Diencephalon (tissue), 2 donors: ENCODE results near the gene SDK1.

DNA sequence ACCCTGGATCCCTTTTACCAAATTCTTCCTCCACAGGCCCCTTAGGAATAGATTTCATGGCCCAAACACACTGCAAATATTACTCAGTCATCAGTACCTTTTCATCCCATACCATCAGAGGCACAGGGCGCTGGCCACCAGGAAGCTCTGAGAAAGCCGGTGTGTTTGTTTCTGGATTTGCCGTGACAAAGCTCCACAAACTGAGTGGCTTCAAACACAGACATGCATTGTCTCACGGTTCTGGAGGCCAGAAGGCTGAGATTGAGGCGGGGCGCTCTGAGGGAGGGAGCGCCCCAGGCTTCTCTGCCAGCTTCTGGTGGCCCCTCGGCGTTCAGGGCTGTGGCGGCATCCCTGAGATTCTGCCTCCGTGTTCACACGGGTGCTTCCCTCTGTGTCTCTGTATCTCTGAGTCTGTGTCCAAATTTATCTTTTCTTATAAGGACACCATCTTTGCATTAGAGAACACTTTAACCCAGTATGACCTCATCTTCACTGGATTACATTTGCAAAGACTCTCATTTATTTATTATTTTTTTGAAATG is 3.6 kb upstream of the TTYH3 start:
- RAMPAGE, long total RNA = no peak

- RAMPAGE, long total RNA = no peak
Observed at GRCh38 chr7:2630206-2630600, 1.6 kb upstream of the TTYH3 start.

- RAMPAGE, long total RNA = no peak
Observed at GRCh38 chr7:2646697-2647415, 15.1 kb downstream of the TTYH3 start.

- RAMPAGE, long total RNA = no peak
Observed at GRCh38 chr7:2649035-2649775, 17.4 kb downstream of the TTYH3 start.

DNA sequence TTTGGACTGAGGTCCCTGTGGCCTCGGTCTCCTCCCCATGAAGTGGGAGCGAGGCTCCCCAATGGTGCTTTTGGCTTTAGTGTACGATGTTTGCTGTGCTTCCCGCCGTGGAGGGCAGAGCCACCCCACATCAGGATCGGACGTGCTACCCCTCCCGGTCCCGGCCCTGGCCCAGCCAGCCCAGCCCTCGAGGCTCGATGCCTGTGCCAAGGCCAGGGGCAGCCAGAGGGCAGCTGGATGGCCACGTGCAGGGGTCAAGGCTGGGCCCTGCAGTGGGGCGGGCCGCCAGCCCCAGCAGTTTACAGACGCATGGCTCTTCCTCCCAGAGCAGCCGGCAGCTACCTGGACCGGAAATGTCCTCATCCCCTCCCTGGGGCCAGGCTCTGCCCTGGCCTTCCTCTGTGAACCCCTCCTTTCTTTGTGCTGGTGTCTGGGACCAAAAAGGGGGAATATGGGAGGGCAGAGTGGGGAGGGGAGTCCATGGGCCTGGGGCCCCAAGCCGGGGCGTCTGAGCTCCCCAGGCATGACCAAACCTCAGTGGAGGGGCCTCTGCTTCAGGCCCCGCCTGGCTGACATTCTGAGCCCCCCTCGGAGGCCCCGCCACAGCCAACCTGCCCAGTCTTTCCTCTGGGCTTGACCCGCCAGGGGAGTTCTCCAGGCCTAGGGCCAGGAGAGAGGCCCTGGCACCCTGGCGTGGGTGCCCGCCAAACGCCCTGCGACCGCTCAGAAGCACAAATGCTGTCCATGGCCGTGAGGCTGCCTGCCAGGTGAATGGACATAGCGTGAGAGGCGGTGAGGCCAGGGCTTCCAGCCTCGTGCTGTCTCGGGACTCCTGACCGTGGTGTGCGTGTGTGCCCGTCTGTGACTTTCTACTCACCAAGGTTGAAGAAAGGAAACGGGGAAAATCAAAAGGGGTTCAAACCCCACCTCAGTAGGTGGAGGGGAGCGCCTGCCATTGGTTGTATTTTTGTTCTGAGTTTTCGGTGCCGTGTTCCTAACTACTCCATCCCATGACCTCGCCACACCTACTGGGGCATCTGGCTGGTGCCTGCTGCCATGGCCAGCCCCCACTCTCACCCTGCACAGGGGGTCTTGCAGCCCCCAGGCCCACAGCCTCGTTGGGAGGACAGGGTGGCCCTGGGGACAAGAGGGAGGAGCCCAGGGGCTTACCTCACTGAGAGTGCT is 24.6 kb upstream of the AMZ1 start:
- RAMPAGE, long total RNA = no peak

DNA sequence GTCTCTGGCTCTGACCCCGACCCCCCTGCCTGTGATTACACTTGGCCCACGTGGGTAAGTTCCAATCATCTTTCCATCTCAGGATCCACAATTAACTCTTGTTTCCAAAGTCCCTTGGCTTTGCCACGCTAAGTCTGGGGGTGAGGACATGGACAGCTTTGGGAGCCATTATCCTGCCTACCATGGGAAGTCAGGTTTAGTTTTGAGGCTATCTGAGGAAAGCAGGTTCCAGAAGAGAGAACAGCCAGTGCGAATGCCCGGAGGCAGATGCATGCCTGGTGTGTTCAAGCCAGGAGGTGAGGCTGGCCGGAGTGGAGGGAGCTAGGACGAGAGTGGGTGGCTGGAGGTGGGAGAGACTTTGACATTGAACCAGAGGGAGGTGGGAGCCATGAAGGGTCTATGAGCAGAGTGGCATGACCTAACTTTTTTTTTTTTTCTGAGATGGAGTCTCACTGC is 20.8 kb upstream of the AMZ1 start:
- RAMPAGE, long total RNA = no peak

DNA sequence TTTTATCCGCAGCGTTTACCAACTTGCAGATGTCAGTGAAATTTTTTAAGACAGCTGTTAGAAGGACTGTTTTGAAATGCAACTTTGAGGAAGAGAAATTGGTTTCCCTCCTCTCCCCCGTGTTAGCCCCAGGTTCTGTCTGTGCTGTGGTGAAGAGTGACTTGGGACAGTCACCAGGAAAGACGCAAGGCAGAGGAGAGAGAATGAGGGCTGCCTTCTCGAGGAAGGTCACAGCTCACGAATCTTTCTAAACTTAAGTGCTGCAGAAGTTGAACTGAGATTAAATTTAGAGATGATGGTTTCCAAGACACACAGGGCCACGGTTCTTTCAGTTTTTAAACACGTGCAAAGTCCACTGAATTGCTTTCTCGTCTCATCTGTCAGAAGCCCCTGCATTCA is 27.6 kb downstream of the AMZ1 start:
- RAMPAGE, long total RNA = no peak

- RAMPAGE, long total RNA = no peak
Observed at GRCh38 chr7:2787245-2787957, 56.7 kb downstream of the GNA12 start.

DNA sequence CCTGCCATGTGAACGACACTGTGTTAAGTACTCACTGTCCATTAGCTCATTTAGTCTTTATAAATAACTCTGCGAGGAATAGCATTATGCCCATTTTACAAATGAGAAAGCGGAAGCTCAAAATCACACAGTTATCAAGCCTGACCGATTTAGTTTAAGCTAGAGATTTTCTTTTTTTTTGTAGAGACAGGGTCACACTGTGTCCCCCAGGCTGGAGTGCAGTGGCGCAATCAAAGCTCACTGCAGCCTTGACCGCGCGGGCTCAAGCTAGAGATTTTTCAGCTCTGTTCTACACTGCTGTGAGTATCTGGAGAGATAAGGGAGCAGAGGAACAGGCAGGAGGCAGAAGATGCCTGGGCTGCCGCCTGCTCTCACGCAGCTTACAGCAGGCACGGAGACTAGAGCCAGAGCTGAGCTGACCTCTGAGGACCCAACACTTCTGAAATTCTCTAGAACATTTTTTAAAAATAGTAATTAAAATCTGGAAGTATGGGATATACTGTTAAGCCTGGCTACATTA is 38.8 kb downstream of the GNA12 start:
- RAMPAGE, long total RNA = no peak

DNA sequence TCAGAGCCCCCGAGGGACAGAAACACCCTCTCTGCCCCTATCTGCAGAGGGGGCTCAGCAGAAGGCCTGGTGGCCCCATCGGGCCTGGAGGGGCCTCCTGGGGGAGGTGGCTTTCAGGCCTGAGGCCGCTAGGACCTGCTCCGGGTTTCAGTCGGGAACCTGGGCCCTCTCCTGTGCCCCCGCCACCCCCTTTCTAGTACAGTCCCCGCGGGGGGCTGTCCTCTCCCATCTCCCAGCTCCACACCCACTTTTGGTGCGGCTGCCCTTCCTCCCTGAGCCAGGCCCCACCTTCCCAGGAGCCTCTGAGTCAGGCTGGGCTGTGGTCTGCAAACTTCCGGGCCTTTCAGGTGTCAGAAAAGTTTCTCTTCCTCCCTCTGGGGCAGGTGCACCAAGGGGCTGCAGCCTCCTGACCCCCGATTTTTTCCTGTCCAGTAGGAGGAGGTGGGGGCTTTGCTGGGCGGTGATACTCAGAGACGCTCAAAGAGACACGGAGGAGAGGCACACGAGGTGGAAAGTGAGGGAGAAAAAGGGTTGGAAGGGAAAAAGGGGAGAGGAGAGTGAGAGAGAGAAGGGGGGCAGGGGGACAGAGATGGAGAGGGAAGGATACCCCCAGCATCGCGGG is 664 bp downstream of the CARD11 start:
- RAMPAGE, long total RNA = no peak

DNA sequence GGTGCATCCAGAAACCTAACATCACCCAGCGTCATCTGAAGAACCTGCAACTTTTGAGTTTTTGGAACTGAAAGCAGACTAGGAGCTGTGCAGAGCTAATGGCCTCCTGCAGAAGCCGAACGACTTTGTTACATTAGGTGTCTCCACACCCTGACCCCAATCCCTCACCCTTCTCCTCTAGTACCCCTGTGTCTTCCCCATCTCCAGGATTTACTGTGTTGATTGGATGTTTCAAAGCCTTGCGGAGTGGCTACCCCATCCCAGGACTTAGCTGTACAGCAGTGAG is 60.5 kb upstream of the CARD11 start:
- RAMPAGE, long total RNA = no peak

DNA sequence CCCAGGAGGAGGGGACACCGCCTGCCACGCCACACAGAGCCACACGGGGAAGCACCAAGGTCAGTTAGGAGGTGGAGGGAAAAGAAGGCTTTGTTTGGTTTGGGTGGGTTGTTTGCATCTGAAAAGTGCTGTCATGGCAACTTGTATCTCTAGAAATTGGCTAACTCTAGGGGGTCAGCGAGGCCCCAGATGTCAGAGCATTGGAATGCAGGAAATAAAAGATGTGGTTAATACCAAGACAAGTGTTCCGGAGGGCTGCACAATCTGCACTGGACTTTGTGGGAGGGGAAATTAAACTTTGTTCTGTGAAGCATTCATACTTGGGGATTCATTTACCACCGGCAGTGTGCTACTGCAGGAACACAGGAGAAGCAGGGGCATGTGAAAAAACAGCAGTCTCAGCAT is 106.3 kb upstream of the SDK1 start:
- RAMPAGE, long total RNA = no peak

DNA sequence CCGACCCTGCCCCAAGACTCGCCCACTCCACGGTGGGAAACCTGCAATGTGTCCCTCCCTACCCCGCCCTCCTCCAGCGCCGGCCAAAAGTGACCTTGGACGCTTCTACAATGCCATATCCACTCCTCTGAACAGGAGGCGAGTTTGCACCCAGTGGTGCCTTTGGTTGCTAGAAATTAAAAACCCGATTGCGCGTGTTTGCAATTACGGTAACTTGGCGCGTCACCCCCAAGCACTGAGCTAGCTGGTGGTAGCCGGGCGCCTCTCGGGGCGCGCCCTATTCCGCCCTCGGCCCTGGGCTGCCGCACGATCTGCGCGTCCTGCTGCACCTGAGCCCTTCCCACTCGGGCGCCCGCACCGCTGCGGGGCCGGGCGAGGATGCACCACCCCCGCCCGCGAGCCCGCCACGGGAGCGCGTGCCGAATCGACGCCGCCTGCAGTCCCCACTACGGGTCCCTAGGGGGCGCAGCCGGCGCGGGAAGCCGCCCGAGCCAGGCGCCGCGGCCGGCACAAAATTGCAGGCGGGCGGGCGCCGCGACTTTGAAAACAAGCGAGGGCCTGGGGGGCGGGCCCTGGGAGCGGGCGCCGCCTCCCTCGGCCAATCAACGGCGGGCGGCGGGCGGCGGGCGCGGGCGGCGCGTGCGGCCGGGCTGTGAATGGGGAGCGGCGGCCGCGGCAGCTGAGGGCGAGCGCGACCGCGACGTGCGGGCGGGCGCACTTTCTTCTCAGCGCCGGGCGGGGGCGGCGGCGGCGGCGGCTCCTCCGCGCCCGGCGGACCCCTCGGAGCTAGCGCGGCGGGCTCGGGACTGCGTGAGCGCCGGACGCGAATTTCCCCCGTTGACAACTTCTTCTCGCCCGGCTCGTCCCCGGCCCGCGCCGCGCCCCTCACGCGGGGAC is at the start of gene SDK1:
SDK1 (plus strand) TSS at position 715 of the 897 bp plus-strand sequence.
- RAMPAGE, long total RNA = no peak

DNA sequence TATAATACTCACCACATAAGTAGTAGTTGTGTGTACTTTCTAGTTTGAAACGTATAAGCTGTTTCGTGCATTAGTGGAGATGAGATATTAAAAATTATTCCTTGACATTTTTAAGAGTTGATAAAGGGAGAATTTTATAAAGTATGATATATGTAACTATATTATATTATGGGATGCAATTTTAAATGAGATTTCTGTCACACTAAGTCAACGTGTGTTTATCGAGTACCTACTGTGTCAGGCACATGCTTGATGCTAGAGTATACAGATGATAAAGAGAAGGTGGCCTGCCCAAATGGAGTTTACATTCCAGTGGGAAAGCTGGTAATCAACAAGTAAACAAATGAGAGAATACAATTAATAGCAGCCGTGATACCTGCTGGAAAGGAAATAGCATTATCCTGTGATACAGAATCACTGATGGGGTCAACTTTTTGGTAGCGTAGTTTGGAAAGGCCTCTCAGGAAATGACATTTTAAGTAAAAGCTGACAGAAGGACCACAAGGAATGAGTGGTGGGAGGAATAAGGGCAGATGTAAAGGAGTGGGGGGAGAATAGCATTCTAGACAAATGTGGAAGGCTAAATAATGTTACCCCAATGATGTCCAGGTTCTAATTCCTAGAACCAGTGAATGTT is 87.7 kb downstream of the SDK1 start:
- RAMPAGE, long total RNA = no peak

DNA sequence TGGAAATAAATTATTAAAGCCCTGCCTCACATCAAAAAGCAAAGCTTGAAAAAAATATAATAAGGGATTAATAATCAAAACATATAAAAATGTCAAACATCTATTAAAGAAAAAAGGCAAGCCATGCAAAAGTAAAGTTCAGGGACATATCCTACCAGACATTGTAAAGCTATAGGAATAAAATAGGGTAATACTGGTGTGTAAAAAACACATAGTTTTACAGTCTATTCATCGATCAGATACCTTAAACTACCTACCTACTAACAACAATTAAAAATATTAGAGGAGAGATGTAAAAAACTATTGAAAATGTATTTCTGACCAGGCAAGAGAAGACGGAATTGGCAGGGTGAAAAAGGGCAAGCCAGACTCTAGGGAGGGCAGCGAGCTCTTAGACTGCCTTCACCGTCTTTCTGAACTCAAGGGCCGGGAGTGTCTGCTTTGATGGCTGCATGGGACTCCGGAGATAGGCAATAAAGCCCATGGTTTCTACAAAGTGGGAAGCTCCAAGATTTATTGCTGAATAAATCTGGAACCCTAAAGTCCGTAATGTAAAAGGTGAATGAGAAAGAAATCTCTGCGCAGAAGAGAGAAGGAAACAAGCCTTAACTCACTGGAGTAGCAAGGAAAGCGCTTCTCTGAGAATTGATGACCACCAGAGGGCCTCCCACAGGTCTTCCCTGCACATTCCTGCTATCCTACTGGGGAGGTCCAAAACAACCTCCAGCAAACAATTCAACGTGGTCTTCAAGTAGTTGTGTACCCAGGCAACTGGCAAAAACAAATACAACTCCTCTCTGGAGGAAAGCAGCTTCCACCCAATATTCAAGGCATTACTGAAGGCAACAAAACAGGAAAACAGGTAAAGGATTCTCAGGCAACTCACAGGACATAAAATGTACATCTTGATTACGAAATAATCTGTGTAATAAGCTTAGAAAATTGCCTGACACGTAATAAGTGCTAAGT is 181.2 kb downstream of the SDK1 start:
- RAMPAGE, long total RNA = no peak

GRCh38 chr7:3638967-3639266 is 337.9 kb downstream of the SDK1 start:
- RAMPAGE, long total RNA = no peak

DNA sequence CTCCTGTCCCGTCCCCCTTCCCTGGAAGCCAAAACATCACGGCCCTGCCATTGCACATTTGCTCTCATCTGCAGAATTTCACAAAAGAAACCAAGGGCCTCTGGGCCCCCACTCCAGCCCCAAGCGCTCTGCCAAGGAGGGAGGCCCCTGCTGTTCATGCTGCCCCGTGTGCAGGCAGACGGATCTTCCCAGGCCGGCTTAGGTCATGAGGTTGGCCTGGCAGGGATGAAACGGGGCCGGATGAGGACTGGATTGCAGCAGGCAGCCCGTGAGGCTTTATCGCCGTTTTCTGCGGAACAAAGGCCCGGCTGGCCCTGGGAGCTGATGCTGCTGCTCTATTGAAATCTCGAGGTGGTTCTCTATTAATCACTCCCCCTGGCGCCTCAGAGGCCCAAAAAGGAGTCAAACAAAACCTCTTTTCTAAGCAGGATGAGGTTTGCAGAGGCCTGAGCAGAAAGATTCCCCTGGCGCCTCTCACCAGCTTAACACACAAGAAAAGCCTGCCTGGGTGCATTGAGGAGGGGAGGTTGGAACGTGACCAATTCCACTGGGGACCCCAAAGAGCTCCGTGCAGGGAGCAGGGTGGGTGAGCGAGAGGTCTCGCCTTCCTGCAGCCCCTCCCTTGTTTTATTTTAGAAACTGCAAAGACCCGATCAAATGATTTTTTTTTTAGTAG is 31.4 kb upstream of the FOXK1 start:
- RAMPAGE, long total RNA = no peak

- RAMPAGE, long total RNA = no peak
Observed at GRCh38 chr7:4708006-4708531, 26.0 kb downstream of the FOXK1 start.

GRCh38 chr7:4725891-4726037 is 43.7 kb downstream of the FOXK1 start:
- RAMPAGE, long total RNA = no peak

DNA sequence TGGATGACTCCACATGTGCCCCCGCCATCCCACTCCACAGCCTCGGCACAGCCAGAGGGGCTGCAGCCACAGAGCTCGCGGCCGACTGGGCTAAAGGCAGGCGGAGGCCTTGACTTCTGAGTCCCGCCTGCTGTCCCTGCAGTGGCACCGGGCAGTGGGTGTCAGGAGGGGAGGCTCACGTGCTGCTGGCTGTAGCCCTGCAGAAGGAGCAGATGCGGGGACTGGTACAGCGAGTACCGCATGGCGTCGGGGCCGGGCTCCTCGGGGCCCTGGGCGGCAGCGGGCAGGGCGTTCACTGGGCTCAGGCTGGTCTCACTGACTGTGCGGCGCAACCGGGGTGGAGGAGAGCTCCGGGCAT is 25.7 kb downstream of the PAPOLB start:
- RAMPAGE, long total RNA = no peak